ENCODE results near the genes C12orf75 and TMEM263.

DNA sequence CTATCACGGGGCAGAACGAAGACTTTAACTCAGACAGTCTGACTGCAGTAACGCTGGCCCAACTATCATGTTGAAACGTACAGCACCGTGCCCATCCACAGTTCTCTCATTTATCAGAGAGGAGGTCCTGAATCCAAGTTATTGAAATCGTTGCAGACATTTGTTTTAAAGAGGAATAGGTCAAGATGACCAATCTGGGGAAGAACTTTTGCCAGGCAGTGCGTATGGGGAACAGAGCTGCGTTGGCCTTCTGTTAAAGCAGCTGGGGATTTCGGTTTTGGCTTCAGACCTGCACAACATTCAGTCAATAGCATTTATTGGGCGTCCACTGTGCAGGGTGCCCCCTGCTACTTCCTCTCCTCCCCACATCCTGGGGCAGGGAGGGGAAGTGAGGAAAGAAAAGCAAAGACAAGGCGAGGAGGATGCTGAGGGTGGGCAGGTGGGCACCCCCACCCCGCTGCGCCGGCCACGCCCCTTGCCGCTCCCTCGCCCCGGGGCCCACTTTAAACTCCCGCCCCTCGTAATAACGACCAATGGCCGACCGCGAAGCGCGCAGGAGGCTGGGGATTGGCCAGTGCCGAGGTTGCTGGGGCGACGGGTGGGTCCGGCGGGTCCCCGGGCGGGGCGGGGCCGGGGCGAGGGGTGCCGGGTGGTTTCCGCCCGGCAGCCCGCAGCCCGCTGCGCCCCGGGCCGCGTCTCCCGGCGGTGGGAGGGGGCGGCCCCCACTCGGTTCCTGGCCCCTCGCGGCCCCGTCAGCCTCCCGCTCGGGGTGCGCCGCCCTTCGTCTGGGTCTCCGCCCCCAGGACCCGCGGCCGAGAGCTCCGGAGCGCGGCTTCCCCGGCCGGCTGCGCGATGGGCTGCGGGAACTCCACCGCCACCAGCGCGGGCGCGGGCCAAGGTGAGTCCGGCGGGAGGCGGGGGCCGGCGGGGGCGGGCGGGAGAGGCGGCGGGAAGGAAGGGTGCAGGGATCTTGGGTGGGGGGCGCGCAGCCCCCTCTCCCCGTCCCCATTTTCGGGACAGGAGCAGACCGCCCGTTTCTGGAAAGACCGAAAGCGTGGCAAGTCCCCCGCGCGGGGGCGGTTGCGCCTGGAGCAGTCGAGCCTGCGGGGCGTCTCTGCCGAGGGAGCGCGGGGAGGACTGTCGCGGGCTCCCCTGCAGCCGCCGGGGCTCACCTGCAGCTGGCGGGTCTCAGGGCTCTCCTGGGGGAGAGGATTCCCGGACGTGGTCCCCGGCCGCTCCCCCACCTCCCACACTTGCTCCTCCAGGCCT is at the start of gene C12orf75:
Gene C12orf75 (plus strand): TSS at position 652 of the 1,269 bp plus-strand sequence.
- PRO-cap = bidirectional peak, plus-strand start at position 725 of the sequence, minus-strand start at position 477 of the sequence
- RRBS = 4% methylated on average over 25 of the region's 111 CpGs

DNA sequence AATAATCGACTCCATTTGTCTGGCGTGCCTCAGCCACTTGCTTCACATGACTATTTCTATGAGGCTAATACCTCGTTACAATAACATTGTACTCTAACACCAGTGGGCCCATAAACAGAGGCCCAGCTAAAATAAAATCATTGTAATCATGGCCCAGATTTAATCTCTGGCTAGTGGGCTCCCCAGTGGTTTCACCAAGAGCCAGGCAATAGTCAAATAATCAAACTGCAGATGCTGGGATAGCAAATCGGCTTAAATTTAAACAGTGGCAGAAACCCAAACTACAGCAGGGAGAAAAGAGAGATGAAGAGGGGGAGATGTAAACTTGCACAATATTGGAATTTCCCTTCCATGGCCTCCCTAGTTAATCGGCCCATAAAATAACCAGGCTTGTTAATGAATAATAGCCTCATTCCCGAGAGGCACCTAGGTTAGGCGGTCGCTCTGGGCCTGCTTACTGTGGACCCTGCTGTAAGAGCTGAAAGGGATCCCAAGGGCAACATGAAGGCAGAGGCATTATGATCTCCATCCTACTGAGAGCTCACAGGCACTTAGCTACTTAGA is 116.2 kb downstream of the NUAK1 start:
- PRO-cap = no peak
- RRBS = no CpG with 5 or more reads among the region's 8 CpGs

GRCh38 chr12:106070099-106070552 is 68.6 kb downstream of the NUAK1 start:
- PRO-cap = no peak
- RRBS = no CpG with 5 or more reads among the region's 1 CpG

DNA sequence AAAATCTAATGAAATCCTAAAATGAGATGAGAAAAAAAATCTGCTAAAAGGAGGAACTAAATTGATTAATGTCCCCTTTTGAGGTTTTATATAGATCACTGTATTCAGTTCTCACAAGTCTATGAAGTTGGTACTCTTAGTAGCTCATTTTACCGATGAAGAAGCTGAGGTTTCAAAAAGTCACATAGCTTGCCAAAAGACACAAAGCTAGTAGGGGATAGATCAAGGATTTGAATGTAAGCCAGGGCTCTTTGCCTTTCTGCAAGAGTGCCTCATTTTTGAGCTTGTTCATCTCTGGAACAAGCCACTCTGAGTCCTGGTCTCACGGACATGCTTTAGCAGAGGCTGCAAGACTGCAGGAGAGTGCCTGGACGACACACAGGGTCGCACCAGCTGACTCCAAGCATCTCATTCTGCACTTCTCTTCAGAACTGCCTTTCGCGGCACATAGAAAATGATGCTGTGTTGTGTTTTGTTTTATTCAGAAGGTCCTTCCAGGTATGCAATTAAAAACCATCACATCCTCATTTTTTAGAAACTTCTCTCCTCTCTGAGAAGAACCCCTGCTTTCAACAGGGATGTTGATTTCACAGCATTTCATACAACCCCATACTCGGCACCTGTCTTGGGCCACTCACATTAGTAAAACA is 3.6 kb downstream of the NUAK1 start:
- PRO-cap = no peak
- RRBS = no CpG with 5 or more reads among the region's 7 CpGs

GRCh38 chr12:106141333-106141996 is 2.7 kb upstream of the NUAK1 start:
- PRO-cap = no peak
- RRBS = no CpG with 5 or more reads among the region's 7 CpGs

- PRO-cap = no peak
- RRBS = no CpG with 5 or more reads among the region's 7 CpGs
These were observed 40.3 kb upstream of the NUAK1 start for GRCh38 chr12:106178845-106179671.

DNA sequence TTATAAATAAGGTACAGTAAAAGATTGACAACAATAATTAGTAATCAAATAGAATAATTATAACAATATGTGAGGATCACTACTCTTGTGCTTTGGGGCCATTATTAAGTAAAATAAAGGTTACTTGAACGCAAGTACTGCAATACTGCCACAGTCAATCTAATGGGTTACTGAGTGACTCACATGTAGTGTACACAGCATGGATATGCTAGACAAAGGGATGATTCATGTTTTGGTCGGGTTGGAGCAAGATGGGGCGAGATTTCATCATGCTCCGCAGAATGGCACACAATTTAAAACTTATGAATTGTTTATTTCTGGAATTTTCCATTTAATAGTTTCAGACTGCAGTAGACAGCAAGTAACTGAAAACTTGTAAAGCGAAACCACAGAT is 14.1 kb upstream of the TCP11L2 start:
- PRO-cap = bidirectional peak, plus-strand start at position 228 of the sequence, minus-strand start at position 161 of the sequence
- RRBS = no CpG with 5 or more reads among the region's 5 CpGs

DNA sequence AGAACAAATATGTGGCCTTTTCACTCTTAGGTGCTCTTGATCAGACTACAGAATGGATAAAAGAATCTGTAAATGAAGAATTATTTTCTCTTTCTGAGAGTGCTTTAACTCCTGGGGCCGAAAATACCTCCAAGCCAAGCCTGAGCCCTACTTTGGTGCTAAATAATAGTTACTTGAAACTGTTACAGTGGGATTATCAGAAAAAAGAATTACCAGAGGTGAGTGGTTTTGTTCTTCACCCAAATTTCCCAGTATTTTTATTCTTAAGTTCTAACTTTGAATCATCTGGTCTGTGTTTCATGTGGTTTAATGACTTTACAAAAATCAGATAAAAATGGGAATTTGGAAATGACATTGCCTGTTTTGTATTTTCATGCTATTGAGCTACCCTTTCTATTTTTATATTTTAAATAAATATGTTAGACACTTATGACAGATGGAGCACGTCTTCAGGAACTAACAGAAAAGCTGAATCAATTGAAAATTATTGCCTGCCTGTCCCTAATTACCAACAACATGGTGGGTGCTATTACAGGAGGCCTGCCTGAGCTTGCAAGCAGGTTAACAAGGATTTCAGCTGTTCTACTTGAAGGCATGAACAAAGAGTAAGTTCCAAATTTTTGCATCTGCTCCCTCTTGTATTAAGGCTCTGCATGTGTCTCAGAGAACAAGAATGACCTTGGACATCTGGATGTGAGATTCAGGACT is 21.8 kb upstream of the POLR3B start:
- PRO-cap = no peak
- RRBS = no CpG with 5 or more reads among the region's 2 CpGs

GRCh38 chr12:106359666-106360057 is 2.1 kb downstream of the POLR3B start:
- PRO-cap = no peak
- RRBS = no CpG with 5 or more reads among the region's 3 CpGs

DNA sequence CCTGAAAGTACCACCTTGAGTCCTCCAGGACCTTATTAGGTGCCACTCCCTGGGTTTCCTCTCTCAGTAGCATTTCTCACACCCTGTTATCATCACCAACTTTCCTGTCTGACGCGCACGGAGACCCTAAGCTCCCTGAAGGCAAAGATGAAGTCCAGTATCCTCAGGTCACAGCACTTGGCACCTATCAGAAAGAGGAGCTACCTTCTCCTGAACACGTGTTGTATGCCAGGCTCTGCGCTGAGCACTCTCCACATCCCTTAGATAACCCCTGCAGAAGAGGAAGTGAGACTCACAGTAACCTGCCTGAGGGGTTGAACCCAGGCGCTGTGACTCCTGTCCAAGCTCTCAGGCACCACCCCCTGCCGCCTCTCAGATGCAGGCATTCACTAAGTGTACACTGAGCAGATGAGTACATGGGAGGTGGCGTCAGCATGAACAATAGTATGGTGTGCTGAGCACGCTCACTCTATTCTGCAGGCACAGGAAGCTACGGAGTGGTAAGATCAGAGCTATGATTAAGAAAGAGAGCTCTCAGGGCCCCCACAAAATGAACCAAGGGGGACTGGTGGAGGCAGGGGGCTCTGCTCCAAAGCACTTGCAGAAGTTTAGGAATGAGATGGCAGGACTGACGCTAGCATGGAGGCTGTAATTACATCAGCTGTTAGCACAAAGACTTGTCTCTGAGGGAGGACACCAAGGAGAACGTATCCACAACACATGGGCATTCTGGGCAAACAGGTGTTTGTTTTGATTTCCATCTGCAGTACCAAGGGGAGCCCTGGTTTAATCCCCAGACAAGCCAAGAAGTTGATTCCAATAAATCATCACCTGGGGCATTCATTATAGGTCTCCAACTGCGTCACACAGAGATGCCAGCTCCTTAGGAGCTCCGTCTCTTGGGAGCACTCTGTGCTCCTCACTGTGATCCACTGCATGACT is 20.8 kb upstream of the RIC8B start:
- PRO-cap = no peak
- RRBS = no CpG with 5 or more reads among the region's 14 CpGs

- PRO-cap = bidirectional peak, plus-strand start at chr12:106955879, minus-strand start at chr12:106955554; bidirectional peak, plus-strand start at chr12:106956281, minus-strand start at chr12:106956131
- RRBS = 3% methylated on average over 31 of the region's 95 CpGs
These were observed at the start of gene TMEM263 for GRCh38 chr12:106955589-106956498. TSS of gene TMEM263 (plus strand) at chr12:106955907.

- PRO-cap = no peak
- RRBS = no CpG with 5 or more reads among the region's 4 CpGs
These were observed 68.2 kb downstream of the ABTB3 start for GRCh38 chr12:107386341-107386848.

DNA sequence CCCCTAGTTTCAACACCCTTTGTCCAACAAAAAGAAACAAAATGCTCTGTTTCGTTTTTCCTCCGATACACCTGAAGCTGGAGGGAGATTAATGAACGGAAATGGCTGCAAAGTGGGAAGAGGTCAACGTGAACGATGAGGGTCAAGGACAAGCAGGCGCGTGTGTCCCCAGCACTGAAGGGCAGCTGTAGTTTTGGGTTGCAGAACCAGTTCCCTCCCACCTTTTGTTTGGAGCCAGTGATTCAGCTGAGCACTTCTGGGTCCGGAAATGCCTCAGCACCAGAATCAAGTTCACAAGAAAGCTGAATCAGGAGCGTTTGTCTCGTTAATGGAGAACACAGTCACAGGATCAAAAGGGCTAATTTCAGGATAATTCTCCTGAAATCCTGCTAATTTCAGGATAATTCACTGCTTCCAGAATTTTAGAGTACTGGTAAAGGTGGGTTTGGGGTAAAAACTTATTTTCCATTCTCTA is 51.0 kb upstream of the PWP1 start:
- PRO-cap = no peak
- RRBS = no CpG with 5 or more reads among the region's 10 CpGs

- PRO-cap = no peak
- RRBS = no CpG with 5 or more reads among the region's 6 CpGs
These were observed 50.1 kb downstream of the CMKLR1 start for GRCh38 chr12:108288766-108289621.

- PRO-cap = no peak
- RRBS = no CpG with 5 or more reads among the region's 1 CpG
These were observed 5.9 kb downstream of the CMKLR1 start for GRCh38 chr12:108333260-108333494.

GRCh38 chr12:108337952-108338440 is 1.1 kb downstream of the CMKLR1 start:
- PRO-cap = no peak
- RRBS = no CpG with 5 or more reads among the region's 5 CpGs

DNA sequence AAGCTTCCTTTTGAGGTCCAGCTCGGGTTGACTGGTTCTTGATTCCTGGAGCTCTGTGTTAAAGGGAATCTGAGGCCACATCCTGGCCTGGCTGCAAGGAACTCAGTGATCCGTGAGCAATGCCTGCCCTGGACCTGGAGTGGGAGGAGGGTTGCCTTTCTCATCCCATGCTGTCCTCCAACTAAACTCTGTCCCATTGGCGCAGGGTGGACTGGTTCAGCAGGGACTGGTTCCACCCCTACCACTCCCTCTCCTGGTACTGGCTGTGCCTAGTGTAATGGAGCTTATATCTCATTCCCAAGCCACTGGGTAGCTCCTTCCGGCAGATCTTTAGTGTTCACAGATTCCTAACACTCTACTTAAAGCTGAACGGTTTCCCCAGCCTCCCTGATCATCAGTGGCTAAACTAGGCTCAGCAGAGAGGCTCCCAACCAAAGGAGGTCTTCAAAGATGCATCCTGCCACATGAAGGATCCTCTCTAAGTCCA is 3.9 kb upstream of the CMKLR1 start:
- PRO-cap = no peak
- RRBS = no CpG with 5 or more reads among the region's 5 CpGs

DNA sequence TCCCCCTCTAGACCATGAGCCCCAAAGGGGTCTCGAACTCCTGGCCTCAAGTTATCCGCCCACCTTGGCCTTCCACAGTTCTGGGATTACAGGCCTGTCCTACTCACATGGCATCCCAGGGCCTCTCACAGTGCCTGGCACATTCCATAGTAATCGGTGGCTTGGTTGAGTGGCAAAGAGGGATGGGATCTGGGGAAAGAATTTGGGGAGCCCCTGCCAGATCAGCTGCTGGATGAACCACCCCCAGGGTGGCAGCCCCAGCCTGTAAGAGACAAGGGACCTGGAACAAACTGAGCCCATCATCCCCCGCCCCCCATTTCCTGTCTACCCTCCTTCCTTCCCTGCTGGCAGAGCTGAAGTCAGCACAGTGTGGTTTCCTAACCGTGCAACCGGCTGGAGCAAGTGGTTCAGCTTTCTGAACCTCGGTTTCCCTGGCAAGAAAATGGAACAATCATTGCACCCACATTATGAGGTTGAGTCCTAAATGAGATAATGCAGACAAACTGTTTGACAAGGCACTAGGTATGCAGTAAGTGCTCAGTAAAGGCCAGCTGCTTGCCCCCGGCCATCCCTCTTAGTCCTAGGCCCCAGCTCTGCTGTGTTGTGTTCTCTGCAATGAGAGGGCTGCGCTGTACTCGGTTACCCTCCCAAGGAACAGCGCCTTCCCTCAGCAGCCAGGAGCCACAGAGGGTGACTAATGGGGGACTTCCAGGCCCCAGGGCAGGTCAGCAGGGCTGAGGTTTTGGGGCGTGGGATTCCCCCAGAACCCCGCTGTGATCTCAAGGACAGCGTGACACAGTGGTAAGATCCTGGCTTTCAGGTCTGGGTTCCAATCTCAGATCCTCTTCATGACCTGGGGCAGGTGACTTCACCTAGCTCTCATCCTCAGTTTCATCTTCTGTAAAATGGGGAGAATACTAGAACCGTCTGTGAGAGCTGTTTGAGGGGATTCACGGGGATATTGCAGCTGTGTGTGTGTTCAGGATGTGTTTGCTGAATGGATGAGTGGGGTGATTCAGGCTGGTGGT is 16.6 kb downstream of the SELPLG start:
- PRO-cap = no peak
- RRBS = no CpG with 5 or more reads among the region's 16 CpGs

DNA sequence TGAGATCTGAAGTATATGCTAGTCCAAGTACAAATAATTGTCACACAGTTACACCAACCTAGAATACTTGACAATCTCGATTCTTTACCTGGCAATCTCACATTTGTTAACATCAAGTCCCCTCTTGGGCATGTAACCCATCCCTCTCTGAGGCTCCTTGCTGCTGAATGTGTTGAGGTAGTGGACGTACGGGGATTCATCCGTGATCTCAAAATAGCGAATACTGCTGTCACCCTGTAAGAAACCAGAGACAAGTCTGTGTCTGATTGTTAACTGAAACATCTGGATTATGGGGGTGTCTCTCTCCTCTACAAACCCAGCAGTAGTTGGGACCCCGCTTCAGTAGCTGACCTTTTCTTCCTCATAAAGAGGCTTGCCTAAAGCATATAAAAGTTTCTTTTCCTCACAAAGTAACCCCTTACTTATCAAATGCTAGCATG is 18.5 kb upstream of the SELPLG start:
- PRO-cap = no peak
- RRBS = no CpG with 5 or more reads among the region's 6 CpGs

GRCh38 chr12:108658532-108658968 is 24.9 kb upstream of the SELPLG start:
- PRO-cap = no peak
- RRBS = no CpG with 5 or more reads among the region's 3 CpGs

Measured in Caco-2 (cell line).